ENCODE measurements around a stretch of chr13.

GRCh38 chr13:42272575-42272779, 525 bp downstream of the AKAP11 start:
- PRO-cap, 10 experiments = no peak in any of the 10 experiments

DNA sequence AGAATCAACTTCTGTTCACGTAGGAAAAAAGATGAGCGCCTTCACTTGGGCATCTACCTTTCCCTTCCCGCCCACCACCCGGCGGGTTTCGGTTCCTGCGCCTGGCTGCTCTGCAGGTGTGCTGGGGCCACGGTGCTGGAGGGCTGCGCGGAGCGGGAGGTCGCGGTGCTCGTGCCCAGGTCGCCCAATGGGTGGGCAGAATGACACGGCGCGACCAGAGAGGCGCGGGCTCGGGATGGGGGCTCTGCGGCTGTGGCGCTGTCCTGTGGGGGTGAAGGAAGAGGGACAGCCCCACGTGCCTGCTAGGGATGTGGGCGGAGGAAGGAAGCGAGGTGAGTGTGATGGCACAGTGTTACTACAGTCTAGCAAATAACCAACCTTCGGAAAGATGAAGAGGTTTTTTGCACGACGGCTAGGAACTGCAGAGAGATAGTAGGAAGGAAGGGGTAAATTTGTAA, 966 bp downstream of the TNFSF11 start:
- PRO-cap, 10 experiments = no peak in any of the 10 experiments

- PRO-cap, 10 experiments = no peak in any of the 10 experiments
These were observed 89.0 kb downstream of the FAM216B start for GRCh38 chr13:42870189-42870999.

GRCh38 chr13:42875808-42876591, 94.6 kb downstream of the FAM216B start:
- PRO-cap, 10 experiments = no peak in any of the 10 experiments

GRCh38 chr13:42968916-42969268, 23.1 kb downstream of the EPSTI1 start:
- PRO-cap, 10 experiments = no peak in any of the 10 experiments

GRCh38 chr13:43862095-43862864, 17.3 kb downstream of the CCDC122 start:
- PRO-cap, 10 experiments = no peak in any of the 10 experiments

DNA sequence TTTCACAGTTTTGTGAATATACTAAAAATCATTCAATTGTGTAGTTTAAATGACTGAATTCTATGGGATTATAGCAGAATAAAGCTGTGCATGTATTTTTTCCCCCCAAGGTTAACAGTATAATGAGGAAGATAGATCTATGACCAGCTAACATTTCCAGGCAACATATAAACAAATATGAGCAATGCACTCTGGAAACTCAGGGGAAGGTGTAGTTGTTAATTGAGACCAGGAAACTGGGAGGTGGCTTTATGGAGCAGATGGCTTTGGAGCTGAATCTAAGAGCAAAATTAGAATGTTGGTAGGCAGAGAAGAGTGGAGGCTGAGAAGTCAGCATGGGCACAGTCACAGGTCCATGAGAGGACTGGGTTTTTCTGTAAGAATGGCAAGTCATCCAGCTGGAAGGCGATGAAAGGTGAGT, 41.6 kb downstream of the LACC1 start:
- PRO-cap, 10 experiments = no peak in any of the 10 experiments

DNA sequence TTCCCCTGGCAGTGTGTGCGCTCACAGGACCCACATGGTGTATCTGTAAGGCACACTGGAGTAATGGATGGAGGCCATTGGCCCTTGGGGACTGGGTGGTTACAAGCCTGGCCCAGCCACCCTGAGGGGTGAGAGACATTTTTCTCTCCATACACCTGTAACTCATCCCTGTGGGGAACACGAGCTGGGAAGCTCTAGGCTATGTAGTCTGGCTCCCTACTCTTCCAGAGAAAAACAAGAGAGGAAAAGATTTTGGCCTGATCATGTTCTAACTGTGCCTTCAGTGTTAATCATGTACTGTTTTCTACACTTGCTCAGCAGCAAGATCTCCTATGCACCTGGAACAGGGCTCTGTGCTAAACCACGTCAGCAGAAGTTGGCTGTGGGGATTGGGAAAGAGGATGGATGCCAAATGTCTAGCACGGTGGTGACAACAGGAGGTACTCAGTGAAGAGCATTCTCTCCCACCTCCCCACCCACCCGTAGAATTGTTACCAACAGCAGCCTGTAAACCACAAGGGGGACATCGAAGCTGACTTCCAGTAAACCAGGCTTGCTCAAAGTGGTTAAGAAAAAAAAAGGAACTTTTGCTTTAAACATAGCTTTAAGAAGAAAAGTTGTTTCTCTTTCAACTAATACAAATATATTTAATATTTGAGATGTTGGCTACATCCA, 44.2 kb downstream of the SMIM2 start:
- PRO-cap, 10 experiments = no peak in any of the 10 experiments

GRCh38 chr13:44117348-44117569, 43.8 kb downstream of the SMIM2 start:
- PRO-cap, 10 experiments = no peak in any of the 10 experiments

GRCh38 chr13:44128424-44128978, 32.6 kb downstream of the SMIM2 start:
- PRO-cap, 10 experiments = no peak in any of the 10 experiments

DNA sequence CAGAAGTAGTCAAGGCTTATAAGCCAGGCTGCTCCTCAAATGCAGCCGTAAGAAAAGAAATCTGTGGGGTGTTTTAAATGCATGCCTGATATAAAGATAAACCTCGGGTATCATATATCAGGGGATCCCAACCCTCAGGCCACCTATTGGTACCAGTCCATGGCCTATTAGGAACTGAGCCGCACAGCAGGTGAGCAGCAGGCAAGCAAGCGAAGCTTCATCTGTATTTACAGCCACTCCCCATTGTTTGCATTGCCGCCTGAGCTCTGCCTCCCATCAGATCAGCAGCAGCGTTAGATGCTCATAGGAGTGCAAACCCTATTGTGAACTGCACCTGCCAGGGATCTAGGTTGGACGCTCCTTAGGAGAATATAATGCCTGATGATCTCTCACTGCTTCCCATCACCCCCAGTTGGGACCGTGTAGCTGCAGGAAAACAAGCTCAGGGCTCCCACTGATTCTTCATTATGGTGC, 20.9 kb downstream of the SMIM2 start:
- PRO-cap, 10 experiments = peak in 4 of 10 experiments; most common plus-strand start position 279 of the sequence (in 4)

DNA sequence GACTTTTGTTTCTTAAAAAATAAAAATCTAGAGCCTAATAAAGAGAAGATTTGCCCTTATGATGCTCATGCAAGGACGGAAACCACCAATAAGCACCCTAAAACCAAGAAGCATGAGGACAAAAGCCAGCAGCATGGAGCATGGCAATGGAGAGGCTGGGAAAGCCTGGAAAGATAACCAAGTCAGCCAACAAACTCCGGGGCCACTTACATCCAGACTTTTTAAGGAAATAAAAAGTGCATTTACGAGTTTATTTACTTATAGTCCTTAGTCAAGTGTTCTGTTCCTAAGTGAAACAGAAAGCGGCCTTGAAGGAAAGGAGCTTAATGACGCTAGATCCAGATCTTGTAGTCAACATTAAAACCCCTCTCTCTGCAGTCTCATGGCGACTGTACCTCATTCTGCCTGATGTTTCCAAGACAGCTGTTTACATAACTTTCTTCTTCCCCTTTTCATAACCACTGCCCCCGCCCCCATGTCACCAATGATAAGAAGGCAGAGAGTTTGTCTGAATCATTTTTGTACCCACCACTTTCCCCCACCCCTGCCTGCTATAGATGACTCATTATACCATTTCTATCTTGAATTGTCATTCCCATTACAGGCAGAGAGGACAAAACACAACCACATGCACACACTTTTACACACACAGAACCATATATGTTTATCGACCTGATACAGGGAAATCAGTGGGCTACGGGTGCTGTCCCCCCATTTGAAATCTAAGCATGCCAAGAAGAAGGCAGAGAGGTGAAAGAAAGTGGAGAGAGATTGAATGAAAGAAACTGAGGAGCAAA, 97.9 kb upstream of the SMIM2 start:
- PRO-cap, 10 experiments = peak in 3 of 10 experiments; most common plus-strand start position 607 of the sequence (in 2); most common minus-strand start position 403 of the sequence (in 2)

- PRO-cap, 10 experiments = no peak in any of the 10 experiments
These were observed 103.1 kb upstream of the SMIM2 start for GRCh38 chr13:44263935-44264853.

- PRO-cap, 10 experiments = peak in 3 of 10 experiments; most common plus-strand start chr13:44351724 (in 3)
These were observed 22.1 kb upstream of the SERP2 start for GRCh38 chr13:44351552-44351899.

DNA sequence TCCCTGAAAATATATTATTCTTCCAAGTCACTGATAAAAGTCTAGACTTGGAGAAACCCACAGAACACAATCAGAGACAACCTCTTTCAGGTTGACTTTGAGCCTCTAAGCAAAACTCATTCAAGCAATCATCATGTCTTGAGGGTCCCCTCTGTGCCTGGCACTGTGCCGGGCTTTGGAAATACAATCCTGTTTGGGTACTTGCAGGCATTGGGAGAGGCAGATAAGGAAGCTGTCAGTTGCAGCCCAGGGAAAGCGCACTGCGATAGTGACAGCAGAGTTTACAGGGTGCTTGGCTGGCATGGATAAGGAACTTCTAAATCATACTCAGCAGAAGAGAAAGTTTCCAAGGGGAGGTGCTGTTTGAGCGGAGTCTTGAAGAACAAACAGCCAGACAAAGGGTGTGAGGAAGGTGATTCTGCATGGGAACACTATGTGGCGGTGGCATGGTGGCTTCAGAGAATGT, 9.0 kb downstream of the SERP2 start:
- PRO-cap, 10 experiments = no peak in any of the 10 experiments

DNA sequence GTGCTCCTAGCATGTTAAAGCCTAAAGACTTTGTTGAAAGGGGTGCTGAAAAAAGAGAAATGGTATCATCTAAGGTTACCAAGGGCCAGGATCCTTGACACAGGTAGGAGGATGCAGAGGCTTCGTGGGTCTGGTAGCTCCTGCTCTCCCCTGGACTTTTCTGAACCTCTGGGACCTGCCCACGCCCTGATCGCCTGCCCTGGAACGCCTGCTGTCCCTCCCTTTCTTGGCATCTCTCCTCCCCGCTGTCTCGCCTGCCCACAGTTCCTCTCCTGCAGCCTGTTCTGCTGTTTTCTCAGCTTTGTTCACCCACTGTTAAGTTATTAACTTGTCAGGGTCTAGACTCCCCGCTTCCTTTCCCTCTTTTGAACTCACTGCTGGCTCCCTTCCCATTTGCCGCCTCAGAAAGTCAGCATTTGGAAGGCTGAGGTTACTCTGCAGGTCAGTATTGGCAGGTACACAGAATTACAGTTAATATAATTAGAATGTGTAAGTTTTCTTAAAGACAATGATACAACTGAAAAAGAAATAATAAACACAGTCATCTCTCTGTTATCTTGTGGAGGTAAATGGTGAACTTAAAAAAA, 19.8 kb downstream of the SERP2 start:
- PRO-cap, 10 experiments = peak in 1 of 10 experiments; most common plus-strand start position 323 of the sequence (in 1); most common minus-strand start position 162 of the sequence (in 1)

GRCh38 chr13:44436276-44437609, 63.1 kb downstream of the SERP2 start:
- PRO-cap, 10 experiments = peak in 10 of 10 experiments; most common plus-strand start chr13:44437054 (in 6); most common minus-strand start chr13:44436858 (in 6)

GRCh38 chr13:44555009-44555715, 21.0 kb downstream of the TSC22D1 start:
- PRO-cap, 10 experiments = no peak in any of the 10 experiments

- PRO-cap, 10 experiments = peak in 1 of 10 experiments; most common minus-strand start chr13:44868110 (in 1)
These were observed 121.4 kb downstream of the NUFIP1 start for GRCh38 chr13:44867819-44868266.

DNA sequence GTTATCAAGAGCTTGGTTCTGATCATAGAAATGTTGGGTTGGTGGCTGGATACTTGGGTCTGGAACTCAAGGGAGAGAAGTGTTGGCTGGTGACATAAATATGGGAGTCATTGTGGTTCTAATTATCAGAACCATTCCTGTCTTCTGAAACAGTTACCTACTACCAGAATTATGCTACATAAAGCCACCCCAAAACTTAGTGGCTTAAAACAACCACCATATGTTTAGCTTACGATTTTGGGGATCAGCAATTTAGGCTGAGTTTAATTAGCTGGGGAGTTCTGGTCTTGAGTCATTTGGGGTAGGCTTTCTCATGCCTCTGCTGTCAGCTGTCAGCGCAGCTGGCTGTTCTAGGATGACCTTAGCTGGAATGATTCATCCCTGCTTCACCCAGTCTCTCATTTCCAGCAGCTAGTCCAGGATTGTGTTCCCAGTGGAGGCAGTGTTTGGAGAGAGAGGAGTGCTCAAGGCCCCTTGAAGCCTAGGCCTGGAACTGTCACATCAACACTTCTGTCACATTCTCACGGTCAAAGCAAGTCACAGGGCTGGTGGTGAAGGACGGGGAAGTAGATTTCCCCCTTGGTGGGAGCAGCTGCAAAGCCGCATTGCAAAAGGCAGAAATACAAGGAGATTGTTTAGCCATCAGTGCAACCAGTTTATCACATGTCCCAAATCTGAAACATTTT, 15.3 kb downstream of the TPT1 start:
- PRO-cap, 10 experiments = no peak in any of the 10 experiments